AG09309 (cell line): ENCODE measurements around the gene ATF4.

DNA sequence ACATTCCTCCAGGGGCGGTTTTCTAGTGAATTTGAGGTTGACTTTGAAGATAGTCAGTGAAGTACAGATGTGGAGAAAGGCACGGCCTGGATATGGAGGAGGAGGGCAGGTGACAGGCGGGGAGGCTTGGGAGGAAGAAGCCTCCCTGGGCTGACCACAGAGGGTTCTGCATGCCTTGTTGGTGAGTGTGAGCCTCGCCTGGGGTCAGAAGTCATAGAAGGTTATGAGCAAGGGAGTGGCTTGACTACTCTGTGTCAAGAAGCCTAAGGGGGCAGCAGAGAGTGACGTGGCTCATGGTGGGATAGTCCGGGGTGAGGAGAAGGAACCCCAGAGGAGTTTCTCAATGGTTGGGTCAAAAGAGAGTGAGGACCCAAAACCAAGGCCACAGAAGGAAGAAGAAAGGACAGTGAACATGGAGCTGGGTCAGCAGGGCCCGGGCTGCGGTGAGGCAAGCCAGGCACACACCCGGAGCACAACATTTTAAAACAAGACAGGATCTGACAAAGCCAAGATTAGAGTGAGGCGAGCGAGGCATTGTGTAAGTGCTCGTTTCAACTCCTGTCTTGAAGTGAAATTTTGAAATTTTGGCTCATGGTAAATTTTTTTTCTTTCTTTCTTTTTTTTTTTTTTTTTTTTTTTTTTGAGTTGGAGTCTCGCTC is 32.0 kb downstream of the PDGFB start:
- RRBS: no CpG with 5 or more reads among the region's 13 CpGs

DNA sequence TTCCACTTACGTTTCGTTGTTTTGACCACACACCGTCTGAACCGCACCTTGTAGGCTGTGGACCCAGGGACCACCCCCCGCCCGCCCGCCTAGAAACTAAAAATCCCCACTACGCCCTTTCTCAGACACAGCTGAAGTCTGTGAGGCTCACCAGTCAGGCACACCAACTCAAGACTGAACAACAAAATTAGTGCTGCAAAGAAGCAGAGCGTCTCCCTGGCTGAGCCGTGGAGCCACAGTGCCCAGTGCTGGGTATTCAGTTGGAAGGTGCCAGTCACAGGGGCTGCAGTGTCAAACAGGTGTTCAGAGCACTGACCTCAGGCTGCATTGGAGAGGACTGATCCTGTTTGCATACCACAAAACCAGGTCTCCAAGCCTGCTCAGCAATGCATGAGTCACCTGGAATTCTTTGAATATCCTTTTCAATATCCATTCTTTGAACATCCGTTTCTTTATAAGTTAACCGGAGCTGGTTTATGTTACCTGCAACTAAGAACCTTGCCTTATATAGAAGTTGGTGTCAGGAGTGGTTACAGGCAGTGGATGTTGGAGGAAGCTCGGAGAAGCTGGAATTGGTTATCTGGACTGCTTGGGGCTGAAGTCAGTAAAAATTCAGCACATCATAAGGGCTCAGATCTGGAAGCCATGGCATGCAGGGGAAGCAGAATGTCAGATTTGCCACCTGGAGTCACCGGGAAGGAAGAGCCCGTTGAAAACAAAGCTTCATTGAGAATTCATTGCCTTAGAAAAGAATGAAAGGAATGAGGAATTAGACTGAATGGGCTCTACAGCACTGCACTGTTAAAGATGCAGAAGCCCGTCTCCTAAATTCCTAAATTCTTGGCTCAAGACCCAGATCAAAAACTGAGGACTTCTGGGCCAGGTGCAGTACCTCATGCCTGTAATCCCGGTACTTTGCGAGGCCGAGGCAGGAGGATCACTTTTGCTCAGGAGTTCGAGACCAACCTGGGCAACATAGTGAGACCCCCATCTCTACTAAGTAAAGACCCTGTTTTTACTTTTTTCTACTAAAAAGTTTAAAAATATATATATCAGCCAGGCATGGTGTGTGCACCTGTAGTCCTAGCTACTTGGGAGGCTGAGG is 30.1 kb downstream of the PDGFB start:
- RRBS: no CpG with 5 or more reads among the region's 20 CpGs

GRCh38 chr22:39234280-39234851 is 10.4 kb downstream of the PDGFB start:
- RRBS: no CpG with 5 or more reads among the region's 15 CpGs

GRCh38 chr22:39237261-39237846 is 7.4 kb downstream of the PDGFB start:
- RRBS: 51% methylated on average over 5 of the region's 18 CpGs

DNA sequence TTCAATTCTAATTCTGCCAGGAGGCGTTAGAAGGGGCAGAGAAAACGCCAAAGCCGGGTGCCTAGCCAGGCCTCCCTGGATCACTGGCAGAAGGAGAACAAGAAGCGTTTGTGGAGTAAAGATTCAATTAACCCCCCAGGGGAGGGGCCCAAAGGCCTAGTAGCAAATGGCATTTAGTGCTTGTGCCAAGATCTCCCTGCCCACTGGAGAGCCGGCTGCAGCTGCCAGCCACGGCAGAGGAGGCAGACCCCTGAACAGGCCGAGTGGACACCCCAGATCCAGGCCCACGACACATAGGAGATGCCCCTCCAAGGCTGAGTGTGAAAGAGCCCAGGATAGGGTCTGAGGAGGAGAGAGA is 7.0 kb downstream of the PDGFB start:
- RRBS: no CpG with 5 or more reads among the region's 8 CpGs

DNA sequence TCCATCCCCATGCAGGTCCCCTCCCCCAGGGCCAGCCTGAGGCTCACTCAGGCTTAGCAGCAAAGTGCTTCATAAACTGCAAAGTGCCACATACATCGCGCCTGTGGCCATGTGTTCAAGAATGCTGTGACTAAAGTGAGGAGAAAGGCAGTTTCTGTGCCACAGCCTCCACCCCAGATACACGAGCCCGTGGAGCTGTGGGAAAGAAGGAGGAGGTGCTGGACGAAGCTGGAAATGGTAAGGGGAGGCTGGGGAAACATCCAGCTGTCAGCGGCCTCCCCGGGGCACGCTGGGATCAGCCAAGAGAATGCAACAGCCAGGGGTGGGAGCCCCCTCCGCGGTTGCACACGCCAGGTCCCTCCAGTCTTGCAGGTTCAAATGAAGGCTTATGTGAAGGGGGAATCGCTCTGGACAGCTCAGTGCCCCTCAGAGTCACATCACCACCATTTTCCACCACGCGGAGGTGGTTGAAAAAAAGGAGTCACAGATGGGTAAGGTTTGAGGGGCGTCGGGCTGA is 3.3 kb downstream of the PDGFB start:
- RRBS: no CpG with 5 or more reads among the region's 16 CpGs

GRCh38 chr22:39252035-39252611 is 7.3 kb upstream of the PDGFB start:
- RRBS: 23% methylated on average over 1 of the region's 17 CpGs

GRCh38 chr22:39279348-39279980 is 34.7 kb upstream of the PDGFB start:
- RRBS: no CpG with 5 or more reads among the region's 19 CpGs

DNA sequence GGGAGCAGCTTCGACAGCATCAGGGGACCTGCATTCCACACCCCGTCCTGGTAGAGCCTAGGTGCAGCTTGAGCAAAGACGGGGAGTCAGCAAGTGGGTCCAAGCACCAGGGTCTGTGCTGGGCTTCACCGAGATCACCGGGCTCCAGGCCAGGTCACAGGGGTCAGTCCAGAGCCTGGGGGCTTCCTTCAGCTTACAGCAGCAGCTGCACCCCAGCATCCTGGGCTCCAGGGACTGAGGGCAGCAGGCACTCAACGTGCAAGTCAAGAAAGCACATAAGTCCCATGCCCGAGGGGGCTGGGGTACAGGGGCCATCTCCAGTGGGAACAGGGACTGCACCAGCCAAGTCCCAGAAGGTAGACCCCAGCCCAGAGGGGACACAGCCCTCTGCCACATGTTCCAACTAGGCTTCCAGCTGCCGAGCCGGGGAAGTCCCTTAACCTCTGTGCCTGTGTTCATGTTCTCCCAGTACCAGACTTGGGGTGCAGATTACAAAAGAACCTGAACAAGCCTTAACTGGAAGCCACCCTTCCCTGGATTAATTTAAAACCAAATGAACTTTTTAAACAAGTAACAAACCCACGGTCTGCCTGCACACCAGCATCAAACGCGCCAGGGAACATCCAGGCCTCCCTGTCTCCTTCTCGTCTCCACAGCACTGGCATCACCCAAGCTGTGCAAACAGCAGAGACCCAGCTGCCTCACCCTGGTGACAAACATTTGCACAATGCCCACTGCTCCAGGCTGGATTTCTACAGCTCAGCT is 7.3 kb downstream of the RPL3 start:
- RRBS: no CpG with 5 or more reads among the region's 13 CpGs

- RRBS: 61% methylated on average over 2 of the region's 21 CpGs
Observed at GRCh38 chr22:39316107-39317248, 2.9 kb downstream of the RPL3 start.

DNA sequence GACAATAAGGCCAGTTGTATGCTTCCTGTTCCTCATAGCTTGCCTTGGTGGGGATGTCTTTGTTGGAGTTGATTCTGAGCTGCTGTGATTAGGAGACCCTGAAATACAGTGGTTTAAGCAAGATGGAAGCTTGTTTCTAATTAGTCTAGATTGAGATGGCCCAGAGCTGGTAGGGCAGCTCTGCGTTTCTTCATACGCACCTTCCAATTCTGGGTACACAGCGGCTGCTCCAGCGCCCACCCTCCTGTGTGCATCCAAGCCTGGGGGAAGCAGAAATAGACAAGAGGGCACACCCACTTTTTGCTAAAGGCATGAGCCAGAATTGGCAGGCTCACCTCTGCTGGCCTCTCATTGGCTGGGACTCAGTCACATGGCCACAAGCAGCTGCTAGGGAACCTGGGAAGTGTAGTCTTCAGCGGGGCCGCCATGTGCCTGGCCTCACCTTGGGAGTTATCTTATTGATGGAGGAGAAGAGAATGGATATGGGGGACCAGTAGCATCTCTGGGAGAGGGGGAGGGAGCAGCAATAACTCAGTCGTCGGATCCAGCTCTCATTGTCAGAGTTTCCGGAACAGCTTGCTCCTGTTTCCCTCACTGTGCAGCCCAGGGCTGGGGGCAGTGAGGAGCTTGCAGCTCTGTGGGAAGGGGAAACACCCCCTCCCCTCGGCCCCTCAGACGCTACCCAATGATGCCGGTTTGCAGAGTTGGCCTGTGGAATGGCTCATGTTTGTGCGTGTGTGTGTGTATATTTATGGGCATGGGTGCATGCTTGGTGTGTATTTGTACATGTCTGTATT is 11.9 kb upstream of the MIEF1 start:
- RRBS: no CpG with 5 or more reads among the region's 13 CpGs

- RRBS: 1% methylated on average over 15 of the region's 53 CpGs
Observed at GRCh38 chr22:39520367-39520935, at the start of gene ATF4. Gene ATF4 (plus strand): TSS chr22:39520562.

- RRBS: no CpG with 5 or more reads among the region's 10 CpGs
Observed at GRCh38 chr22:39524433-39525407, 4.4 kb downstream of the ATF4 start.

DNA sequence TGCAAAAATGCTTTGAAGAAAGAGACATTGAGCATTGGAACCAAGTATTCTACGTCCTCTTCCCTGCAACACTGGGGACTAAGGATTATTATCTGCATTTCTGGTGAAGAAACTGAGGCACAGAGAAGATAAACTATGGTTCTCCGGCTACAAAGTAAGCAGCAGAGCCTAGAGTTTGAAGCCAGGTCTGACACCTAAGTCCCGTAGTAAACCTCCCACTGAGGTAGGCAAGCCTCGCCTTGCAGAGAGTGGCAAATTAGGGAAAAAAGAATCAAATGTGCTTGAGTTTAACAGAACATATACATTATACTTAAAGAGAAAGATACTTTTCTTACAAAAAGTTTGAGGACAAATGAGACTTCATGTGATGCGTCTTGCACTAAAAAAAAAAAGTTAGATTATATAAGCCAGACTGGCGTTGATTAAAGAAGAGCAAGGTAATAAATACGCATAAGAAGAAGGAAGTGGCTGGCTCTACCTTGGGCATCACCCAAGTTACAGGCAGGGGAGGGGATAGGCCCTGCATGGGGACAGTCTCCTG is 22.5 kb upstream of the TMA7B start:
- RRBS: no CpG with 5 or more reads among the region's 7 CpGs

DNA sequence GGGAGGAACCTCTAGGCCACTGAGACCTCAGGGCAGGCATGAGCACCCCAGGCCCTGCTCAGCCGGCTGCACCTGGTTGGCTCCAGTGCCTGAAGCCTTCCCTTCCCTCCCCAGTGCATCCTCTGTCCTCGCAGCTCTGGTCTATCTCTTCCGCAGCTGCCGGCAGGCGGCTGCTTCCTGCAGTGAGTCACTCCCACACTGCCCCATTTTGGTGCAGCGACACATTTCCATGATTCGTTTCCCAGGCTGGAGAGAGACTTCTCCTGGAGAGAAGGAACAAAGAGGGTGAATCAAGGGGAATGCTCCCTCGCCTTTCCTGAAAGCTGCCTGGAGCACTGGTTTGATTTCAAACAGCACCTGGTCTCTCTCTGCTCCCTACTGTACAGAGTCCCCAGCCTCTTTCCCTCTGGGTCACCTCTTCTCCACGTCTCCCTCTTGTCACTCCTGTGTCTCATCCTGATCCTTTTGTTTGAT is 592 bp upstream of the TMA7B start:
- RRBS: 2% methylated on average over 4 of the region's 9 CpGs

- RRBS: no CpG with 5 or more reads among the region's 6 CpGs
Observed at GRCh38 chr22:39998354-39998716, 3.6 kb downstream of the FAM83F start.

- RRBS: no CpG with 5 or more reads among the region's 14 CpGs
Observed at GRCh38 chr22:39999187-39999847, 4.6 kb downstream of the FAM83F start.

GRCh38 chr22:40009500-40009793 is 14.7 kb downstream of the FAM83F start:
- RRBS: no CpG with 5 or more reads among the region's 6 CpGs

- RRBS: no CpG with 5 or more reads among the region's 9 CpGs
Observed at GRCh38 chr22:40040877-40041739, 46.4 kb downstream of the FAM83F start.

DNA sequence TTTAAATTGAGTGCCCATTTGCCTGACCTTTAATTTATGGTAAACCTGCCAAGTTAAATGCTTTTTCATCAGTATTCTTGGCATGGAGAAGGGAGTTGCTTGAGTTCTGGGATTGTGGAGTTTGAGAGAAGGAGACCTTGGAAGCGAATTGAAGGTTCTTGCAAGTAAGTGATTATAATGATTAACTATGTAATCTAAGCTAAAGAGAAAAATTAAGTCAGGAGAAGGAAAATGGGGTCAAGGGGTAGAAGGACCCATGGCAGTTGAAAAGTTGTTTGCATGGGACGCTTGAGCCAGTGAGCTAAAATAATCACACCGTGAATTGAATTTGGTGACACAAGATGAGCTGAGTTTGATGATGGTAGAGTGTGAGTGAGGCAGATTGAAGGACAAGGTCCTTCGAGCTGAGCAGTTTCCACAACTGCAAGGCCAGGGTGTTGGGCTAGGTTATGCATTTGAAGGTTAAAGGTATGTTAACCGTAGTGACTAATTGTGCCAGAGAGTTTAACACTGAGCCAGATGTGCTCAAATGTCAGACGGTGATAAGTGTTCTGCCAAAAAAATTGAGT is 89.3 kb downstream of the FAM83F start:
- RRBS: no CpG with 5 or more reads among the region's 6 CpGs